Esophagus squamous epithelium (tissue), 4 donors: ENCODE measurements around the genes PCDHGA11 and RNF14.

DNA sequence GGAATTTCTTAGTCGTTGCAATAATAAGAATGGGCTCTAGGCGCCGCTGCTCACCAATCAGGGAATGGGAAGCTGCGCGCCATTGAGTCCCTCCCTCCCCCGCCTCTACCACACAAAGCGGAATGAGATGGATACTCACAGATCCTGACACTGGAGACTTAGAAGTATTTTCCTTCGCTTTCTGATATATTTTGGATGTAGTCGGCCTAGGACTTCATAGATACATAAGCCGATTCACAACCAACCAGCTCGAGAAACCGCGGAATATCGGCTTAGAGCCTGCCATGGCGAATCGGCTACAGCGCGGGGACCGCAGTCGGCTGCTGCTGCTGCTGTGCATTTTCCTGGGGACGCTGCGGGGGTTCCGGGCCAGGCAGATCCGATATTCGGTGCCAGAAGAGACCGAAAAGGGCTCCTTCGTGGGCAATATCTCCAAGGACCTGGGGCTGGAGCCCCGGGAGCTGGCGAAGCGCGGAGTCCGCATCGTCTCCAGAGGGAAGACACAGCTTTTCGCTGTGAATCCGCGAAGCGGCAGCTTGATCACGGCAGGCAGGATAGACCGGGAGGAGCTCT is at the start of gene PCDHGA11:
TSS of gene PCDHGA11 (plus strand) at position 108 of the 573 bp plus-strand sequence.
- PRO-cap: no peak
- RAMPAGE, long total RNA, 4 experiments: no peak in any of the 4 experiments

DNA sequence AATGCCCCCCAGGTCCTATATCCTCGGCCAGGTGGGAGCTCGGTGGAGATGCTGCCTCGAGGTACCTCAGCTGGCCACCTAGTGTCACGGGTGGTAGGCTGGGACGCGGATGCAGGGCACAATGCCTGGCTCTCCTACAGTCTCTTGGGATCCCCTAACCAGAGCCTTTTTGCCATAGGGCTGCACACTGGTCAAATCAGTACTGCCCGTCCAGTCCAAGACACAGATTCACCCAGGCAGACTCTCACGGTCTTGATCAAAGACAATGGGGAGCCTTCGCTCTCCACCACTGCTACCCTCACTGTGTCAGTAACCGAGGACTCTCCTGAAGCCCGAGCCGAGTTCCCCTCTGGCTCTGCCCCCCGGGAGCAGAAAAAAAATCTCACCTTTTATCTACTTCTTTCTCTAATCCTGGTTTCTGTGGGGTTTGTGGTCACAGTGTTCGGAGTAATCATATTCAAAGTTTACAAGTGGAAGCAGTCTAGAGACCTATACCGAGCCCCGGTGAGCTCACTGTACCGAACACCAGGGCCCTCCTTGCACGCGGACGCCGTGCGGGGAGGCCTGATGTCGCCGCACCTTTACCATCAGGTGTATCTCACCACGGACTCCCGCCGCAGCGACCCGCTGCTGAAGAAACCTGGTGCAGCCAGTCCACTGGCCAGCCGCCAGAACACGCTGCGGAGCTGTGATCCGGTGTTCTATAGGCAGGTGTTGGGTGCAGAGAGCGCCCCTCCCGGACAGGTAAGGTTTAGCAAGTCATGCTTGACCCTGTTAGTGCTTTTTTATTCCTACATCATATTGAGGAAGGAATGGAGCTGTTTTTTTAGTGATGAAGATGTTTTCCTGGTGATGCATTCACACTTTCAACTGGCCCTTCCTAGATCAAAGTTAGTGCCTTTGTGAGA is 2.3 kb downstream of the PCDHGC3 start:
- PRO-cap: unidirectional peak, minus-strand start at position 677 of the sequence
- RAMPAGE, long total RNA, 4 experiments: no peak in any of the 4 experiments

DNA sequence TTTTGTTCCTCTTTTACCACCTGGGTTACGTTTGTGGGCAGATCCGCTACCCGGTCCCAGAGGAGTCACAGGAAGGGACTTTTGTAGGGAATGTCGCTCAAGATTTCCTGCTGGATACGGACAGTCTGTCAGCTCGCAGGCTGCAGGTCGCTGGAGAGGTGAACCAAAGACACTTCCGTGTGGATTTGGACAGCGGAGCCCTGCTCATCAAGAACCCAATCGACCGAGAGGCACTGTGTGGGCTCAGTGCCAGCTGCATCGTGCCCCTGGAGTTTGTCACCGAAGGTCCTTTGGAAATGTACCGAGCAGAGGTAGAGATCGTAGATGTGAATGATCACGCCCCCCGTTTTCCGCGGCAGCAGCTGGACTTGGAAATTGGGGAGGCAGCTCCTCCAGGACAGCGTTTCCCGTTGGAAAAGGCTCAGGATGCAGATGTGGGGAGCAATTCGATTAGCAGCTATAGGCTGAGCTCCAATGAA is 432 bp downstream of the PCDHGC4 start:
- PRO-cap: no peak
- RAMPAGE, long total RNA, 4 experiments: no peak in any of the 4 experiments

DNA sequence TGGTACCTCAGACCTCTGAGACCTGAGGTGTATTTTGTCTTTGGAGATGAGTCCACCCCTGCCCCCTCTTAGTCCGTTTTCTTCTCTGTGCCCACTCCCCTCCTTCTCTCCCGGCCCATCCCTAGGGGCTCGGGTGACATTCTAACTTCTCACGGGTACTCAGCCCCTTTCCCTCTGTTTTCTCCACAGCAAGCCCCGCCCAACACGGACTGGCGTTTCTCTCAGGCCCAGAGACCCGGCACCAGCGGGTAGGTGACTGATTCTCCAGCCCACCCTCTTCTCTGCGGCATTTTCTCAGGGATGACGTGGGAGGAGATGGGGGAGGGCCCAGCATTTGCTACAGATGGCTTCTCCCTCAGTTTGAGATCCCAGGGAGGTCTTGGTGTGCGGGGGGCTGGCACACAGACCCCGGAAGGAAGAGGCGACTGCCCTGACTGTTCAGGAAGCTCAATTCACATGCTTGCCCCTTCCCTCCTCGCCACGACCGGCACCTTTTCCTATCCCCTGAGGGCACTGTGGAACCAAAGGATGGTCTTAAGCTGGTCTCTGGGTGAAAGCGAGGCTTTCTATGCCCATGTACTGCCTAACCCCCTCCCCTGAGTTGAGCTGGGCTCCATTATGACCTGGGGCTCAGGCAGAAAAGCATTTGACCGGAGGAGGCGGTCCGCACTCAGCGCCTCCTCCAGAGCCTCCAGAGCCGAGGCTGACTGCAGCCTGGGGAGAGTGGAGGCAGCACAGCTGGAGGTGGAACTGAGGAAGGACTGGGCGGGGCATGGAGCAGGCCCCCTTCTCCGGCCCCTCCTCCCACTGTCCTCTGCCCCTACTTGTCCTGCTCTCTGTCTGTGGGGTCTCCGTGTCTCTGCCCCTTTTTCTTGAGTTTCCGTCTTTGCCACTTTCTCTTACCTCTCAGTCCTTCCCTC is 6.0 kb downstream of the PCDHGC5 start:
- PRO-cap: no peak
- RAMPAGE, long total RNA, 4 experiments: no peak in any of the 4 experiments

DNA sequence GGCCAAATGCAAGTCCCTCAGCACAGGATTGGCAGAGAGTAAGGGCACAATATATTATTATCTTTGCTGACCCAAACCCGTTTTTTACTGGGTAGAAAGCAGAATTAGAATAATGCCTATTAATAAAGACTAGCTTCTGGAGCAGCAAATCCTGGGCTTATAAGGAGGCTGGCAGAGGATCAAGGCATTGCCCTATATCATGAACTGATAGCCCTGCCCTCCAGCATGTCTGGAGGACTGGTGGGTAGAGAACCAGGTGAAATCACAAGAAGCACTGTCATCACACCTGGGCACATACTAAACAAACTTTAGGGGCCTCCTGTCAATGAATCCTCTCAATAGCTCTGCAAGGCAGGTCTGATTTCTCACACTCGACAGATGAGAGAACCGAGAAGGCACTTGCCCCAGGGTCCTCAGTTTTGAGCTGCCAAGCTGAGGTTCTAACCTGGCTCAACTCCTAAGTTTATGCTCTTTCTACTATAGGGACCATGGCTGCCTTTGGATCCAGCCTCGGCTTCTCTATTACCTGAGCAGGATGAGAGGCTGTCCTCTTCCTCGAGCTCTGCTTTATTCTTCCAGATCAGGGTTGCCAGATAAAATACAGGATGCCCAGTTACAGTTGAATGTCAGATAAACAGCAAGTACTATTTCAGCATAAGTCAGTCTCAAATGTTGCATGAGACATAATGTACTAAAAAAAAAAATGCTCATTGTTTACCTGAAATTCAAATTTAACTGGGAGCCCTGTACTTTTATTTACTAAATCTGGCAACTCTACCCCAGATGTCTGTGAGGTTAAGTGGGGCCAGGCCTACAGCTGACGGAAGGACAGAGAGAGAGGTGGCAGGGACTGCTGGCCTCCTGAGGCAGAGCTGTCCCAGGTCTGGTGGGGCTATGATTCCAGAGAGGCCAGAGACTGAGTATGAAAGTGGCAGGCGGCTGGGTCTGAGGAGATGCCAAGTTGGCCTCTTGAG is 18.0 kb downstream of the PCDHGC5 start:
- PRO-cap: unidirectional peak, plus-strand start at position 814 of the sequence
- RAMPAGE, long total RNA, 4 experiments: no peak in any of the 4 experiments

GRCh38 chr5:141509549-141509952 is 20.7 kb downstream of the PCDHGC5 start:
- PRO-cap: no peak
- RAMPAGE, long total RNA, 4 experiments: no peak in any of the 4 experiments

GRCh38 chr5:141529079-141529494 is 40.2 kb downstream of the PCDHGC5 start:
- PRO-cap: no peak
- RAMPAGE, long total RNA, 4 experiments: no peak in any of the 4 experiments

GRCh38 chr5:141636186-141636653 is 429 bp downstream of the HDAC3 start:
- PRO-cap: no peak
- RAMPAGE, long total RNA, 4 experiments: no peak in any of the 4 experiments

GRCh38 chr5:141850179-141850949 is 27.8 kb downstream of the PCDH1 start:
- PRO-cap: bidirectional peak, plus-strand start at chr5:141850594, minus-strand start at chr5:141850468
- RAMPAGE, long total RNA, 4 experiments: no peak in any of the 4 experiments

- PRO-cap: no peak
- RAMPAGE, long total RNA, 4 experiments: no peak in any of the 4 experiments
These were observed 24.0 kb downstream of the PCDH1 start for GRCh38 chr5:141854198-141854661.

- PRO-cap: no peak
- RAMPAGE, long total RNA, 4 experiments: no peak in any of the 4 experiments
These were observed 9.5 kb downstream of the PCDH1 start for GRCh38 chr5:141868399-141869510.

DNA sequence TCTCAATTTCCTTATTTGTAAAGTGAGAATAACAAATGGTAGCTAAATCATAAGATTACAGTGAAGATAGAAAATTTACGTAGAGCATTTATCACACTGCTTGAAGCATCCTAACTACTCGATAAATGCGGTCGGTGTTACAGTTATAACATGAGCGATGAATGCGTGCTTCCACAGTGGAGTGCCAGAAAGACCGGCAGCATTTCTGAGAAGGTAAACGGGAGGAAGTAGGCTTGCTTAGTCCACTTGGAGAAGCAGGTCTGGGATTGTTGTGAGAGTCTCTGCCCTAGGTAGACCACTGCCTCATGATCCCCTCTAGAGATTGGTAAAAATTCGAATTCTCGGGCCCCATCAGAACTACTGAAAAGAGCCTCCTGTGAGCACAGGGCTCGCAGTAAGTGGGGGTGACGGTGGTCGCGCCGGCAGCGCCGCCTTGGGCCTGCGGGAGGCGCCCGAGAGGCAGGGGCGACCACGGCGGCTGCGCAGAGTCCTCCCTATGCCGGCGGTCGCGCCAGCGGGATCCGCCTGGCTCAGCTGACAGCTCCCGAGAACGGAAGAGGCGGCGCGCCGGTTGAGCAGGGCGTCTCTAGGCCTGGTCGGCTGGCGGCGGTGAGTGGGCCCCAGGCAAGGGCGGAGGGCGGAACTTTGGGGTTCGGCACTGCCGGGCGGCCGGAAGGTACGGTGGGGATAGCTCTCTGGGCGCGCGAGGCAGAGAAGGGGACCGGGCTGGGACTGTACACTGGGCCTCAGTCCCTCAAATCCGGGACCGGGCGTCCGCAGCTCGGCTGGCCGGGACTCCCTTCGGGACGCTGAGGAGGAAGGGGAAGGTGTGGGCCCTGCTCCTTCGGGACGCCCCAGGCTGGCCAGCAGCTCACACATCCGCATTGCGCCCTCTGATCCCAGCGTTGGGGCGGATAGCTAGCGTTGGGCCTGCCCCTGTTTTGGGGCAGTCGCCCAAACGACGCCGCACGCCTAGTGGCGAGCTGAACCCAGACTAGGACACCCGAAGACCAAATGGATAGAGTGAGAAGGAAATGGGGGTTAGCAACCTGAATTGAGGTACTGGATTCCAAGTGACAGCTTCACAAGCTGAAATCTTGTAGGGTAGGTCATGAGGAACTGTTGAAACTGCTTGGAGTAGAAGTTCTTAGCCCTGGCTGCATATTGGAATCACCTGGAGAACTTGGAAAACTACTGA is at the start of gene RNF14:
TSS of gene RNF14 (plus strand) at position 547 of the 1,198 bp plus-strand sequence.
- PRO-cap: bidirectional peak, plus-strand start at position 176 of the sequence, minus-strand start at position 163 of the sequence; bidirectional peak, plus-strand start at position 547 of the sequence, minus-strand start at position 510 of the sequence; bidirectional peak, plus-strand start at position 884 of the sequence, minus-strand start at position 888 of the sequence
- RAMPAGE, long total RNA, 4 experiments: start-site peak on the plus strand in 4 of 4 experiments, centred at positions 594 to 665 of the sequence, 21 to 582 reads per replicate

DNA sequence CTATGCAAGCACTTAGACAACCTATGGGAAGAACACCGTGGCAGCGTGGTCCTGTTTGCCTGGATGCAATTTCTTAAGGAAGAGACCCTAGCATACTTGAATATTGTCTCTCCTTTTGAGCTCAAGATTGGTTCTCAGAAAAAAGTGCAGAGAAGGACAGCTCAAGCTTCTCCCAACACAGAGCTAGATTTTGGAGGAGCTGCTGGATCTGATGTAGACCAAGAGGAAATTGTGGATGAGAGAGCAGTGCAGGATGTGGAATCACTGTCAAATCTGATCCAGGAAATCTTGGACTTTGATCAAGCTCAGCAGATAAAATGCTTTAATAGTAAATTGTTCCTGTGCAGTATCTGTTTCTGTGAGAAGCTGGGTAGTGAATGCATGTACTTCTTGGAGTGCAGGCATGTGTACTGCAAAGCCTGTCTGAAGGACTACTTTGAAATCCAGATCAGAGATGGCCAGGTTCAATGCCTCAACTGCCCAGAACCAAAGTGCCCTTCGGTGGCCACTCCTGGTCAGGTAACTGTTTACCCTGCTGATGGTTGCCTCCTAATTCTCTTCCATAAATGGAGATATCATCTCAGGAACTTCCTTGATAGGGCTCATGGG is 9.5 kb downstream of the RNF14 start:
- PRO-cap: no peak
- RAMPAGE, long total RNA, 4 experiments: no peak in any of the 4 experiments

GRCh38 chr5:142095395-142096218 is 13.0 kb upstream of the NDFIP1 start:
- PRO-cap: no peak
- RAMPAGE, long total RNA, 4 experiments: no peak in any of the 4 experiments

GRCh38 chr5:142110036-142110610 is 1.5 kb downstream of the NDFIP1 start:
- PRO-cap: unidirectional peak, minus-strand start at chr5:142110189
- RAMPAGE, long total RNA, 4 experiments: no peak in any of the 4 experiments

GRCh38 chr5:142327445-142327979 is 2.7 kb upstream of the SPRY4 start:
- PRO-cap: no peak
- RAMPAGE, long total RNA, 4 experiments: no peak in any of the 4 experiments

DNA sequence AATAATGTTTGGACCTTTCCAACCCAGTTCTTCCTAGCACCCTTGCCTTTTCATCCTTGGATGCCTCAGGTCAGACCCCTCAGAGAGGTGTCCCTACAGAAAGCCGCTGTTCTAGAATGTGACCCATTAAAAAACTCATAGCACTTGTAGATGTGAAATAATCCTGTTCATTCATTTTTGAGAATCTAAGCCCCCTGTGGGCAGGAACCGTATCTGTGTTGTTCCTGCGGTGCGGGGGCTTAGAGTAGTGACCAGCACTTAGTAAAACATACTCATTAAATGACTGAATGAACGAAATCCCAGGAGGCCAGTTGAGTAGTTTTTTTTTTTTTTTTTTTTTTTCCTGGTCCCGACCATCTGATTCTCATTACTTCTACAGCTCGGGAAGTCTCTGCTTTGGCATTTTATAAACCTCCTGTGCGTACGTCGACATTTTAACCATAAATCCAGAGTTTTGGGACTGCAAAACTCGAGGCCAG is 31.4 kb upstream of the SPRY4 start:
- PRO-cap: unidirectional peak, plus-strand start at position 370 of the sequence
- RAMPAGE, long total RNA, 4 experiments: no peak in any of the 4 experiments

GRCh38 chr5:142432122-142432747 is 107.4 kb upstream of the SPRY4 start:
- PRO-cap: no peak
- RAMPAGE, long total RNA, 4 experiments: no peak in any of the 4 experiments

GRCh38 chr5:142454071-142454348 is 129.2 kb upstream of the SPRY4 start:
- PRO-cap: no peak
- RAMPAGE, long total RNA, 4 experiments: no peak in any of the 4 experiments

DNA sequence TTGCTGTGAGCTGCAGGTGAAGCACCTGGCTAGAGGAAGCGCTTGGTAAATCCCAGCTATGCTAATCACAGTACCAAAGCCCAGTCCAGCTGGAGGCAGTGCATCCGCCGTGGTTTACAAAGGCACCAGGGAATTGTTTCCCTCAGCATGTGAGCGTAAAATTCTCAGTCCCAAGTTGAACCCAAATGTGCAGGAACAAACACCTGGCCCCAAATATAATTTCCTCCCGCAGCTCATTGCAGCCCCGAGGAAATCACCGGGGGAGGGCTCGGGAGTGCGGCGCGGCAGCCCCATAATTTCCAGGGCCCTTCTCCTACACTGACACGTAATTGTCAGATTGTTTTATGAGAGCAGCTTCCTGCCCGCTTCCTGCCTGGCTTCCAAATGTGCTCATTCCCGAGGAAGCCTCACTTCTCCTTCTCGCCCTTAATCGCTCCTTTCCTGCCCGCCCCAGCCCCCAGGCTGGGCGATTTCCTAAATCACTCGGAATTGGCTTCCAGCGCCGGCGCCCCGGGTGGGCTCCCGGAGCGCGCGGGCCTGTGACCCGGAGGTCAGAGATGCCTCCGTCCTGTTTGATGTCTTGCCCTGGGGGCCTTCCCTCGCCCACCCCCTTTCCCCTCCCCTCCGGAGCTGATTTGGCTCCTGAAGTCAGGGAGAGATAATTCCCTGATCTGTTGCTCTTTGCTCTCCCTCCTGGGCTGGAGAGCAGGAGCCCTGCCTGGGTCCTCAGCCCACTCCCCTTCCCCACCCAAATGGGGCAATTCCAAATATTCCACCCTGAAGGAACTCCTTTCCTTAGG is 134.3 kb downstream of the FGF1 start:
- PRO-cap: no peak
- RAMPAGE, long total RNA, 4 experiments: no peak in any of the 4 experiments